ENCODE measurements around a stretch of chr20.

DNA sequence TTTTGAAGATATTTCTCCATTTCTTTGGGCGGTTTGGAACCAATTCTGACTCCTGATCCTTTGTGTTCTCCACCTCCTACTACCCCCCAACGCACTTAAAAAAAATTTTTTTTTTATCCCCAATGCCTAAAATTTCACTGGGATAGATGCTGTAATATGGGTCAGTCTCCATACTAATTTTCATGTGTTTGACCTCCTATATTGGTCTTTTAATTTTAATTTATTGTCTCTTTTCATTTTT is 18.5 kb downstream of the SLX4IP start:
- PRO-cap, 7 experiments, result no peak in any of the 7 experiments
- RAMPAGE, long total RNA, 2 experiments, result no peak in any of the 2 experiments

DNA sequence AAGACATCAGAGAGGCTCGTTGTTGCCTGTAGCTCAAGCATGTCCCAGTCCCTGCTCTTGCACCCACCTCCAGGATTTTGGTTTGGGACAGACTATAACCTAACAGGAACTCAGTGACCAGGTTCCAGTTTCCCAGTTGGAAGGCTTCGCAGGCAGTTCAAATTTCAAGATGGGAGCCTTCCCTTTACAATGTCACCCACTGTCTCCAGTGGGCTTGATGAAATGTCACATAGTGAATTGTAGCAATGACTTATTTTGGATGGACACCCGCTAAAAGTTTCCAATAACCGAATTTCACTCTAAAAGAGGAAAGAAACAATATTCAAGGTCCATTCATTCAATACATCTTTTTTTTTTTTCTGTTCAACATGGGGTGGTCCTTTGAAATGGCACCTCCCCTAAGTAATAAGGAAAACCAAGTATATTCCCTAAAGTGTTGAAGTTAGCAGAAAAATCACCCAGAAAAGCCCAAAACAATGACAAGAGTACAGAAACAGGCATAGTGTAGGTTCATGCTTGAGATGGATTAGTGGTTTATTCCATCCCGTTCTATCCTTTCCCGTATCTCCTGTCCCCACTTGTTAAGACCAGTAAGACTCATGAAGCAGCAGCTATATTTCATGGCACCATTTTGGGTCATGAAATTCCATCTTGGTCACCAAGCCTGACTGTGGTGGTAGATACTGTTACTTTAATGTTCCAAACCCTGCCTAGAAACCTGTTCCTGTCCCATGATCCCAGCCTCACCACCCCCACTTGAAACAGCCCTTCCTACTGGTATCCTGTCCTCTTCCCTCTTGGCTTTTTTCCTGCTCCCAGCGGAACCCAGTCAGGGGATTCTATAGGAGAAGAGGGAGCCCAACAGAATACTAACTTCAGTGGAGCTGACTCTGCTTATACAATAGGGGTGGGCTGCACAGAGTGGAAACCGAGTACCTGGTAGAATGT is 49.3 kb downstream of the JAG1 start:
- PRO-cap, 7 experiments, result no peak in any of the 7 experiments
- RAMPAGE, long total RNA, 2 experiments, result no peak in any of the 2 experiments

DNA sequence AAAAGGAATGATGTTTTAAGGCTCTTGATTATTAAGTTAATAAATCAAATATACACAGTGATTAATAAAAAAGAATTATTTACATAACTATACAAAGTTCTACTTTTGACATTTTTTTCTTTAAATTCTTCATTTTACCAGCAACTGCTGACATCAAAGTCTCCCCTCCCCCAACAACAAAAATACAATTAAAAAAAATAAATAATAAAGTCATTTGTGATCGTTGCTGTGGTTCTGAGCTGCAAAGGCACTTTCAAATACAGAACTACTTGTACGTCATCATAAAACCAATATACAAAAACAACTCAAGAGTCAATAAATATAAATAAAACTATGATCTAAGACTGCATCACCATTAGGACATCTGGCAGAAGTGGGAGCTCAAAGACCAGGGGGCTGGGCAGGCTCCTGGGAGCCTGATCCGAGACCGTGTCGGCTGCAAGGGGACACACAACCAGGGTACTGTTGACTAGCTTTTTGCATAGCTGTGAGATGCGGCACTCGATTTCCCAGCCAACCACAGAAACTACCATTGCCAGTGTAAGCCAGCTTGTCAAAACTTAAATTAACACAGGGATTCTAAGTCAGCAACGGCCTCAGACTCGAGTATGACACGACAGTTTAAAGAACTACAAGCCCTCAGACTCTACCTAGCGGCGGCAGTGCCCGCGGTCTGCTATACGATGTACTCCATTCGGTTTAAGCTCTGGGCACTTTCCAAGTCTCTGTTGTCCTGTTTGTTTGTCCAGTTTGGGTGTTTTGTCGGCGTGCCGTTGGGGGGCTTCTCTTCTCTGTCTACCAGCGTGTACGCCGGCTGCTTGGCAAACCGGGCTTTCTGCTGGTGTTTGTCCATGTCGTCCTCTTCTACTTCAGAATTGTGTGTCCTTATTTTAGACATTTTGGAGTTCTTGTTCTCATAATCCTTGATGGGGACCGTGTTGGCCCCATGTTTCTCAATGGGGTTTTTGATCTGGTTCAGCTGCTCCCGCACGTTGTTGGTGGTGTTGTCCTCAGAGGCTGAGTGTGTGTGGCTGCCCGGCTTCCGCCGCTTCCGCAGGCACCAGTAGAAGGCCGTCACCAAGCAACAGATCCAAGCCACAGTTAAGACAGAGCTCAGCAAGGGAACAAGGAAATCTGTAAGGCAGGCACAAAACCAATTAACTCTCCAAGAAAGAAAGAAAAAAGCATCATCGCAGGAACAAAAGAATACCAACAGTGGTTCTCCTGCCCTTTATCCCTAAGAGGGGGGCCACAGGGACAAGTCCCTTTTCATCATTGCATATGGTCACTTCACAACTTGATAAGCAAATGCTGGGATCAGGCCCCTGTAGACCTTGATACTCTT is 34.5 kb downstream of the JAG1 start:
- PRO-cap, 7 experiments, result no peak in any of the 7 experiments
- RAMPAGE, long total RNA, 2 experiments, result no peak in any of the 2 experiments

- PRO-cap, 7 experiments, result no peak in any of the 7 experiments
- RAMPAGE, long total RNA, 2 experiments, result no peak in any of the 2 experiments
Observed at GRCh38 chr20:10643395-10643900, 30.4 kb downstream of the JAG1 start.

GRCh38 chr20:10671897-10672414 is 1.8 kb downstream of the JAG1 start:
- PRO-cap, 7 experiments, result peak in 7 of 7 experiments; most common plus-strand start chr20:10672038 (in 6); most common minus-strand start chr20:10672179 (in 4)
- RAMPAGE, long total RNA, 2 experiments, result no peak in any of the 2 experiments

DNA sequence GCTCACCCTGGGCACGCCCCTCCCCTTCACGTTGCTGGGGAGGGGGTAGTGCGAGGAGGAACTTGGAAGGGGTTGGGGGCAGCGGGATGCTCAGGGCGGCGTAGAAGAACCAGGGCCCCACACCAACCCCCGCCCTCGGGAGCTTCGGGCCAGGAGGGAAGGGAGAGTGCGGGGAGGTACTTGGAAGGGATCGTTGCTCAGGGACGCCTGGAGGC is 192 bp upstream of the JAG1 start:
- PRO-cap, 7 experiments, result peak in 7 of 7 experiments; most common plus-strand start position 48 of the sequence (in 7)
- RAMPAGE, long total RNA, 2 experiments, result no peak in any of the 2 experiments

GRCh38 chr20:10746823-10747588 is 73.2 kb upstream of the JAG1 start:
- PRO-cap, 7 experiments, result peak in 1 of 7 experiments; most common plus-strand start chr20:10747152 (in 1); most common minus-strand start chr20:10747165 (in 1)
- RAMPAGE, long total RNA, 2 experiments, result no peak in any of the 2 experiments

DNA sequence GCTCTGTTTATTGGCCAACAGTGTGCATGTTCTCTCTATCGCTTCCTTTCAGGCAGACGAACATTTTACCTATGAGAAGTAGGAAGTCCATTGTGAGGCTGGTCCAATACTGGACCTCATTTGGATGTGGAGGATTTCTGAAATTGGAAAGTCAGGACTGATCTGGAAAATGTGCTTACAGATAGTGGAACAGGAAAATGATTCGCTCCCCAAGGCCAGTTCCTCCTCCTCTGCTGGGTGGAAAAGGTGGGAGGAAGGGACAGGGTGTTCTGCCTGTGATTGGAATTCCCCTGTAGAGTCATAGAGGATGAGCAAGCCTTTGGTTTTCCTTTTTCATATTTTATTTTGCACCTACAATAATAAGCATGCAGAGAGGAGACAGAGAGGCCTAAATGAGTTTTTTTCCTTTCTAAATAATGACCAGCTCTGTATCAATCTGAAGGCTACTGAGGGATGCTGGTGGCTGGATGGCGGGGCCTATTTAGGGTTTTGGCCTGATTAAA is 522.5 kb upstream of the JAG1 start:
- PRO-cap, 7 experiments, result no peak in any of the 7 experiments
- RAMPAGE, long total RNA, 2 experiments, result no peak in any of the 2 experiments

- PRO-cap, 7 experiments, result peak in 2 of 7 experiments; most common minus-strand start chr20:11229833 (in 2)
- RAMPAGE, long total RNA, 2 experiments, result no peak in any of the 2 experiments
Observed at GRCh38 chr20:11229529-11229944, 555.7 kb upstream of the JAG1 start.

DNA sequence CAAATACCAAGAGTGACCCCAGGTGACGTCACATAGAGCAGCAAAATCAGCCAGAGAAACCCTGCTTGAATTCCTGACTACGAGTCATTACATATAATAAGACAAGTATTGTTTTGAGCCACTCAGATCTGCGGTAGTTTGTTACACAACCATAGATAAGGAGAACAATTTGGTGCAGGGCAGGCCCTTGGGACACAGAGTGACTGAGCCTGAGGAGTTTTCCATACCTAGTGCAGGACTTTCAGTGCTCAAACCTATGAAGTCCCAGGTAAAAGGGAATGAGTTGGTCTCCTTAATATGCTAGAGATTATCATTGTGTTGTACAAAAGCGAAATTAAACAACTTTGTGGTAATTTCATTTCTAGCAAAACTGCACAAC is 556.1 kb upstream of the JAG1 start:
- PRO-cap, 7 experiments, result peak in 2 of 7 experiments; most common plus-strand start position 197 of the sequence (in 2)
- RAMPAGE, long total RNA, 2 experiments, result no peak in any of the 2 experiments

GRCh38 chr20:11271407-11271720 is 597.6 kb upstream of the JAG1 start:
- PRO-cap, 7 experiments, result no peak in any of the 7 experiments
- RAMPAGE, long total RNA, 2 experiments, result no peak in any of the 2 experiments

DNA sequence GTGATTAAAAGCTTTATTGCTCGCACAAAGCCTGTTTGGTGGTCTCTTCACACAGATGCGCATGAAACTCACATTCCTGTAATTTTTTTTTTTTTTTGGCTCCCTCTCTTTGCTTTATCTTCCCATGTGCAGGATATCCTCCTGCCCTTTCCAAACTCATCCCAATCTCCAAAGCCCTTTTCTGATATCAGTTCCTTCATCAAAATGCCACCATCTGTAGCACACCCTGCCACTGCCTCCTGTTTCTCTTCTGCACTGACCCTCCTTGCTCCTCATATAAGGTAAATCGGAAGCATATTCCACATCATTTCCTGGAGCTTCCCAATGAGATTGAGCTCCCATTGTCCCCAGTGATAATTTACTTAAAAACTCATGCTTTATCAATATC is 255.4 kb upstream of the SPTLC3 start:
- PRO-cap, 7 experiments, result no peak in any of the 7 experiments
- RAMPAGE, long total RNA, 2 experiments, result no peak in any of the 2 experiments

GRCh38 chr20:13028760-13028983 is 19.9 kb downstream of the SPTLC3 start:
- PRO-cap, 7 experiments, result no peak in any of the 7 experiments
- RAMPAGE, long total RNA, 2 experiments, result no peak in any of the 2 experiments

DNA sequence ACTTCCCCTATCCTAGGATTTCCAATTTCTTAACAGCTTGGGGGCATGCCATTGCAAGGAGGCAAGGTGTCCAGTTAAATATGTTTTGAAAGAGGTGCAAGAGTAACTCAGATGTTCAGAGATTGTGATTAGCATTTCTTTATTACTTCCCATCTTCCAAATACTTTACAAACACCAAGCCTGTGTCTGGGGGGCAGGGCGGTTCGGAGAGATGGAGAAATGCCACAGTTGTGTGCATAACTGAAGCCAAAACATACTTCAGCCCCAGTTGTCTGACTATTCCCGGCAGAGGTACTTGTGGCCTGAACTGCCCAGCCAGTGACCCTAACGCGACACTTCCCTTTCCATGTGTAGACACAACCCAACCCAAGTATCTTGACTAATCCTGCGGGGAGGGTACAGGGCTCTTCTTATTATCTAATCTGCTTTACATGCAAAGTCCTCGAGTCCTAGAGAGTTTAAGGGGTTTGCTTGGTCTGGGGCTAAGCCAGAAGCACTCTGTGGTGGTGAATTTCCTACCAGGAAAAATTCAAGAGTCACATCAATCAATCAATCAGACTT is 46.1 kb downstream of the ISM1 start:
- PRO-cap, 7 experiments, result no peak in any of the 7 experiments
- RAMPAGE, long total RNA, 2 experiments, result no peak in any of the 2 experiments

GRCh38 chr20:13782303-13783264 is 2.1 kb downstream of the ESF1 start:
- PRO-cap, 7 experiments, result no peak in any of the 7 experiments
- RAMPAGE, long total RNA, 2 experiments, result no peak in any of the 2 experiments

GRCh38 chr20:14127158-14127725 is 131.9 kb downstream of the MACROD2 start:
- PRO-cap, 7 experiments, result no peak in any of the 7 experiments
- RAMPAGE, long total RNA, 2 experiments, result no peak in any of the 2 experiments

DNA sequence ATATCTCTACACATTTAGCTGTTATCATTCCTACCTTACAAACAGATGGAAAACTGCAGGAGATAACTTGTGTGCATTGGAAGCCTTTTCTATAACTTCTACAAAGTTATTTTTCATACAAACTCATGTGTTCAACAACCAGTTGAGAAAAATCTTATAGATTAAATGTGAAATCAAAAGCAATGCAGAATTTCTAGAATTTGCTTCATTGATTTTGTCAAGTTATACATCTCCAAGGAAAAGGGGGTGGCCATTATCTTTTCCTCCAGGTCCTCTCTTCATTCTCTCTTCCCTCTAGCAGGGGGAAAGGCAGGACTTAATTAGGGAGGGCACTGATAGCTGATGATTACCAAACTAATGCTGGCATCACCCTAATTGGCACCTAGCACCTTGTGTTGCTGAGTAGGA is 971.7 kb upstream of the FLRT3 start:
- PRO-cap, 7 experiments, result no peak in any of the 7 experiments
- RAMPAGE, long total RNA, 2 experiments, result no peak in any of the 2 experiments

- PRO-cap, 7 experiments, result no peak in any of the 7 experiments
- RAMPAGE, long total RNA, 2 experiments, result no peak in any of the 2 experiments
Observed at GRCh38 chr20:15923052-15923716, 650.1 kb downstream of the KIF16B start.

DNA sequence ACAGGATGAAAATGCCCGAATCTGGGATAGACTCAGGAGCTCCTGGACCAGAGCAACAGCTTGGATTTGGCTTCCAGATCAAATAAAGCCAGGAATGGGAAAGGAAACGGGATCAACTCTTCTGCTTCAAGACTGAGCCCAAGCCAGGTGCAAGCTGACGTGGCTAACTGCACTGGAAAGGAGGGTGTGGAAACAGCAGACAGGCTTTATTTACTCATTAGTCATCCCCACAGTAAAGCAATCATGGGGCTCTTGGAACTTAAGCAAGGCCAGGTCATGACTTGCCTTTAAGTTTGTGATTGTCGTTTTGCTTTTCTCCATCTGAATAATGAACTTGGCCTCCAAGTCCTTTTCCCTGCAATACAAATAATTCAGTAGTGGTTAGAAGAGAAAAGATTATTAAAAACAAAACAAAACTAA is 45.2 kb downstream of the KIF16B start:
- PRO-cap, 7 experiments, result peak in 5 of 7 experiments; most common minus-strand start position 87 of the sequence (in 4)
- RAMPAGE, long total RNA, 2 experiments, result no peak in any of the 2 experiments

DNA sequence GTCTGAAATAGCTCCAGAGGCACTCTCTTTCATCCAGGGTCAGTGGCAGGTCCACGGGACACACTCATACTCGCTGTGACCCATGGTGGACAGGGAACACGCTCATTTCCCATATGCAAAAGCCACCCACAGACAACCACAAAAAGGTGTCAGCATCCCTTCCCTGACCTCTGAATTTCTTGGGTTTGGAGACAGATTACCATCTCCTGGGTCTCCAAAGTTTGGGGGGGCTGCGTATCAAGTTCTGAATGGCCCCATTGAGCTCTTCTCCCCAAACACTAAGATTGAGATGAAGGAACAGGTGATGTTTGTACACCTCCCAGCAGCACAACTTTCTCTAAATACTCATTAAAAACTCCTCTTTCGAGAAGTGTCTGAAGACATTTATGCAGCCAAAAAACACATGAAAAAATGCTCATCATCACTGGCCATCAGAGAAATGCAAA is 73.4 kb upstream of the PCSK2 start:
- PRO-cap, 7 experiments, result no peak in any of the 7 experiments
- RAMPAGE, long total RNA, 2 experiments, result no peak in any of the 2 experiments